BJ (cell line): ENCODE results near the genes ATXN3L, RAB9A, VEGFD, PIR and CLTRN.

DNA sequence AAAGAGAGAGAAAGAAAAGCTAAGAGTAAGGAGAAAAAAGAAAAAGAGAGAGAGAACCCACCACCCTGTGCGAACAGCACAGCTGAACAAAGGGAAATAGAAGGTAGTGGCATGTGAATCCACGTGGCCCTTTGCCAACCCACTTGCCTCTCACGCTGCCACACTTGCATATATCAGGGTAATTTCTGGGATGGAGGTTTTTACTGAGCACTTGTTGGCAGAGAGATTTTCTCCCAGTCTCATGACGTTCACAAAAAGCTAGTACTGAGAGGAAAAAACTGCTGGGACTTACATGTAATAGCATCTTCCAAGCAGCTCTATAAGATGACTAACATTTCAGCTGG is 31.1 kb downstream of the TMSB4X start:
- CAGE, long polyA plus RNA = no peak
- RRBS = no CpG with 5 or more reads among the region's 4 CpGs

DNA sequence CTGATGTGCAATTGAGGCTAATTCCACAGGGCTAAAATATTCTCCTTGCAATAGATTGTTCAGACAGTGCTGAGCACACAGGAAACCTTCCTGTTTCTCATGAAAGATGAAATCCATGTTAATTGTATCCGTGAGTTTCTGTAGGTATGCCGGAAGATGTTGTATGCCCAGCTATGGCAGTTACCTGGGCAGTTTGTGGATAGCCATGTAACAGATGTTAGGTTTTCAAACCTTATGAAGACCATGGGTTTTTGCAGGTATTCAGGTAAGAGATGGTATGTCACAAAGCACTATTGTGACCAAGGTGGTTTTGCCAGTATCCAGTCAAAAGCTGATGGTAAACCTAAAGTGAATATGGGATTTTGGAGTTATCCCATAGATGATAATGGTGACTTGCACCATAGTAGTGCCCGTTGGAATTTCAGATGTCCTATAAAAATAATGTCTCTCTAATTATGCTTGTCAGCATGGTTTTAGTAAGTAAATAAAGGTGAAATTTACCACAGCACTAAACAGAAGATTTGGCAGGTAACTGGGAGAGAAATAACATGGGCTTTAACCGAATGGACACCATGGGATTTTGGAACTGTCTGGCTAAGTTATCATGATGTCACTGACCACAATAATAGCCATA is at the start of gene ATXN3L:
Gene ATXN3L, minus strand, starts transcription at position 236 of the 634 bp plus-strand sequence.
- CAGE, long polyA plus RNA = no peak
- RRBS = no CpG with 5 or more reads among the region's 4 CpGs

- CAGE, long polyA plus RNA = no peak
- RRBS = 2% methylated on average over 20 of the region's 76 CpGs
Measured at GRCh38 chrX:13688568-13689644, at the start of gene RAB9A. RAB9A (plus strand) TSS chrX:13689128.

- CAGE, long polyA plus RNA = no peak
- RRBS = no CpG with 5 or more reads among the region's 2 CpGs
Measured at GRCh38 chrX:13749131-13749570, 14.6 kb downstream of the OFD1 start.

DNA sequence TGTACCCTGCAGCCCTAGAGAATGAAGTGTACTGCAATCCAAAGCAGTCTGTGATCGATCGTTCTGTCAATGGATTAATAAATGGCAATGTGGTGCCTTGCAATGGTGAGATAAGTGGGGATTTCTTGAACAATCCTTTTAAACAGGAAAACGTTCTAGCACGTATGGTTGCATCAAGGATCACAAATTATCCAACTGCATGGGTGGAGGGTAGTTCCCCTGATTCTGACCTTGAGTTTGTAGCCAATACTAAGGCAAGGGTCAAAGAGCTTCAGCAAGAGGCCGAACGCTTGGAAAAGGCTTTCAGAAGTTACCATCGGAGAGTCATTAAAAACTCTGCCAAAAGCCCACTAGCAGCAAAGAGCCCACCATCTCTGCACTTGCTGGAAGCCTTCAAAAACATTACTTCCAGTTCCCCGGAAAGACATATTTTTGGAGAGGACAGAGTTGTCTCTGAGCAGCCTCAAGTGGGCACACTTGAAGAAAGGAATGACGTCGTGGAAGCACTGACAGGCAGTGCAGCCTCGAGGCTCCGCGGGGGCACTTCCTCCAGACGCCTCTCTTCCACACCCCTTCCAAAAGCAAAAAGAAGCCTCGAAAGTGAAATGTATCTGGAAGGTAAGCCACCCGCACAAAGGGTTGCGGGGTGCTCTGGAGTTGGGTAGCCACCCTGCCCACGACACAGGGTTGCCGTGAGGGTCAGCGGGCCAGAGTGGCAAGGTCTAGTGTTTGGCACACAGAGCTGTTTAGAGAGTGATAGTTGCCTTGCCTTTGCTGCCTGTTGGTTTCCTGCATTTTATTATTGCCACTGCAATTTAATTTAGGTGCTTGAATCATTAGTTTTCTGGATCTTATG is 25.8 kb downstream of the OFD1 start:
- CAGE, long polyA plus RNA = no peak
- RRBS = no CpG with 5 or more reads among the region's 20 CpGs

- CAGE, long polyA plus RNA = no peak
- RRBS = no CpG with 5 or more reads among the region's 9 CpGs
Measured at GRCh38 chrX:13766623-13767374, 32.3 kb downstream of the OFD1 start.

- CAGE, long polyA plus RNA = no peak
- RRBS = no CpG with 5 or more reads among the region's 3 CpGs
Measured at GRCh38 chrX:13816069-13816393, 862 bp downstream of the GPM6B start.

GRCh38 chrX:14027720-14028103 is 2.0 kb downstream of the GEMIN8 start:
- CAGE, long polyA plus RNA = no peak
- RRBS = no CpG with 5 or more reads among the region's 3 CpGs

- CAGE, long polyA plus RNA = no peak
- RRBS = no CpG with 5 or more reads among the region's 4 CpGs
Measured at GRCh38 chrX:14673691-14674335, 144.5 kb downstream of the GLRA2 start.

GRCh38 chrX:15277483-15278118 is 7.7 kb upstream of the ASB9 start:
- CAGE, long polyA plus RNA = no peak
- RRBS = no CpG with 5 or more reads among the region's 3 CpGs

DNA sequence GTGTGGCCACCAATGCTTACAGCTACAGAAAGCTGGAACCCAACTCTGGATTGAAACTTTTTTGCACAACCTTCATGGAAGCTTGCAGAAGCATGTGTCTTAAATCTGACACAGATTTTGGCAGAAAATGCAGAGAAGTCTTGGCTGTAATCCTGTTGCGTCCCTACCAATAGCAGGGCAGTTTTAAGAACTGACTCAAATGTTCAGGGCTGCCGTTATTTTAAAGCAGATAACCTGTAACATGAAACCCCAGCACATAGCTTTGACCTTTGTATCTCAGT is at the start of gene VEGFD:
Gene VEGFD, minus strand, starts transcription at position 101 of the 281 bp plus-strand sequence.
- CAGE, long polyA plus RNA = no peak
- RRBS = no CpG with 5 or more reads among the region's 2 CpGs

GRCh38 chrX:15493021-15494251 is at the start of gene PIR:
PIR (minus strand) TSS chrX:15493333.
- CAGE, long polyA plus RNA = no peak
- RRBS = 2% methylated on average over 11 of the region's 50 CpGs

- CAGE, long polyA plus RNA = no peak
- RRBS = no CpG with 5 or more reads among the region's 7 CpGs
Measured at GRCh38 chrX:15664690-15665180, at the start of gene CLTRN. CLTRN (minus strand) TSS chrX:15664805.

DNA sequence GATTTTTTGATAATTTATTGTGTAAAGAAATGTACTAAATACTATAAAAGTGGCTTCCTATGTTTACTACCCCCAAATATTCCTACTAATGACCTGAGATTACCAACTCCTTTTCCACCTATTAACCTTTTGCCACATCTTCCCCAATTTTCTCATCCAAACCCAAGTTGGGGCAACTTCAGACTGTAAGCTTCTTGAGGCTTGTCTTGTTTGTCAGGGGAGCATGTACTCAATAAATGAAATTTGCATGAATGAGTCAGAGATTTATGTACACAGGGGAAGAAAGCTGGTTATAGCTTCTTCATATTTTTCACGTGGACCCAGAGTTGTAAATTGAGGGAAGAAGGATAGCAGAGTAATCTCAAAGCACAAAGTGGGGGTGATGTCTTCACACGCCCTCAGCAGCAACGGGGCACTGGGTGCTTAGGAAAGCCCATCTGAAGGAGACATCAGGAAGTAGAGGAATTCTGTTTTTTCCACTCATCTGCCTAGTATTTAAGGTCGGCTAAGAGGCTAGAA is 881 bp upstream of the CA5B start:
- CAGE, long polyA plus RNA = no peak
- RRBS = no CpG with 5 or more reads among the region's 4 CpGs

GRCh38 chrX:15747652-15748267 is 9.7 kb downstream of the CA5B start:
- CAGE, long polyA plus RNA = no peak
- RRBS = no CpG with 5 or more reads among the region's 14 CpGs

GRCh38 chrX:15805675-15806365 is 15.5 kb downstream of the ZRSR2 start:
- CAGE, long polyA plus RNA = no peak
- RRBS = no CpG with 5 or more reads among the region's 8 CpGs

DNA sequence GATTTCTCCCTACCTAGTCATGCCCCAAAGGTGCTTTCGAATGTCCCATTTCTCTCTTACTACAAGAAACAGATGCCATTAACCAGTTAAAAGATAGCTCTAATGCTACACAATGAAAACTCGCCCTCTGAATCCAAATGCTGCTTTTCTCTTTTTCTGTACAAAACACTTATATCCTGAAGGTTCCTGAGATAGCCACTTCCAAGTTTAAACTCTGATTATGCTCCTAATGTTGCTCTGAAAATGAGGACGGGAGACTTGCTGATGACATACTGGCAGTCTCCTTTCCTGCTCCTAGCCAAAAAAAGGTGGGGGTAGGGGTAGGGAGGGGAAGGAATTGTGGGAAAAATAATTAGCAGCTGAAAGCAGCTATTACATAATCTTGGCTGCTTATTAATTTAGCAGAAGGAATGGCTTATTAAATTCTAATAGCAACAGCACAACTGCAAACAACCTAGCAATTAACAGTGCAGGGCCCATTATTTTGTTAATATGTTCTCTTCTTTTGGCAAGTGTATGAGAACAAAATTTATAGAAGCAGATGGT is 1.9 kb upstream of the AP1S2 start:
- CAGE, long polyA plus RNA = no peak
- RRBS = no CpG with 5 or more reads among the region's 3 CpGs

DNA sequence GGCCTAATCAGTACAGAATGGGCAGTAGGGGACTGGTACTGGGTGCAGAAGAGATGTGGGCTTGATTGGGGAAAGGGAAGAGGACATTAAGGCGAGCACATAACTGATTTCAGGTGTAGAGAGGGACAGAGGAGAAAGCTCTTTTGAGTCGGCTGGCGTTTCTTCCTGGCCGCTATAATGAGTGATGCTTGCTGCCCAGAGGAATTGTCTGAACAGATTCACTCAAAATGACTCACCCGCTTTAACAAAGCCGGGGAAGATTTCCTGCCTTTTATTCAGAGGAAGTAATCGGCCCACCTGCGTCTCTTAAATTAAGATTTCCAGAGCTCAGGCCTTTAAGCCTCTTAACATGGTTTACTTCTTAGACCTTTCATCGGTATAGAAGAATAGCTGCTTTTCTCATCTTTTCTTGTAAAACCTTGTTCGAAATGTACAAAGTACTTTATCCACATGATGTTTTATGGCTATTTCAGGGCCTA is 102.1 kb upstream of the AP1S2 start:
- CAGE, long polyA plus RNA = no peak
- RRBS = no CpG with 5 or more reads among the region's 10 CpGs

GRCh38 chrX:16123917-16124555 is 671 bp downstream of the GRPR start:
- CAGE, long polyA plus RNA = no peak
- RRBS = no CpG with 5 or more reads among the region's 13 CpGs

GRCh38 chrX:16528471-16528855 is 121.5 kb upstream of the S100G start:
- CAGE, long polyA plus RNA = no peak
- RRBS = no CpG with 5 or more reads among the region's 4 CpGs